HT1080 (cell line): ENCODE measurements around a stretch of chr14.

DNA sequence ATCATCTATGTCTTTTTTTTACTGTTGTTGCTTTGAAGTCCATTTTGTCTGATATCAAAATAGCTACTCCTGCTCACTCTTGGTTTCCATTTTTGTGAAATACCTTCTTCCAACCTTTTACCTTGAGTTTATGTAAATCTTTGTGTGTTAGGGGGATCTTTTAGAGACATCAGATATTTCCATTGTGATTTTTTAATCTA is 1320.2 kb downstream of the TMEM121 start:
RAMPAGE:
- cytosol, long total RNA = no peak
- long total RNA = no peak
- nucleus, long total RNA = no peak